Endometrial microvascular endothelial cells (primary cell): Measurements from ENCODE around the genes INSYN2A and TCERG1L.

- RAMPAGE, long total RNA: no peak
Measured at GRCh38 chr10:127195772-127196632, at the start of gene INSYN2A. Gene INSYN2A, minus strand, starts transcription at chr10:127196591.

DNA sequence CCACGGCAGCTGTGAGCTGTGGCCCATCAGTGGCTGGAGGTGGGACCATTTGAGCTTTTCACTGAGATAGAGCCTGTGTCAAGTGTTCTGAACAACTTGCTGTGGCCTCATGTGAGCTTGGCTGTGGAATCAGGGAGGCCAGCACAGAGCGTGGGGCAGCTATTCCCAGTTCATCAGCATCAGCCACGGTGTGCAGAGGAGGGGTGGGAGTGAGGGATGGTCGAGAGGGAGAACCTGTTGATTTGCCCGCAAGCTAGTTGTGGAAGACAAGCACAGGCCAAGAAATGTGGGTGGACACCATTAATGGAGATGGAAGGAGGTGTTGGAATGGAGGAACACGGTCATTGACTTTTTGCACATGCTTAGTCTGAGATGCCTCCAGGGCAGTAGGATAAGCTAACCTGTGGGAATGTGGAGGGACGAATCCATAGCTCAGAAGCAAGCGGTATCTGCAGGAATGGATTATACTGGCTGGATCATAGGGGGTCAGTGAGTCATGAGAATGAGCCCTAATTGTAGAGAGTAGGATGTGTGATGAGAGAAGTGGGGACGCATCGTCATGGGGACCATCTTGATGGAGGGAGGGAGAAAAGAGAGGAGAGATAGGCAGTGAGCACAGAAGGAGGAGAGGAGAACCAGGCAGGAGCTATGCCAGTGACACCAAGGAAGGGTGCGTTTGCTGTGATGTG, 100.6 kb upstream of the INSYN2A start:
- RAMPAGE, long total RNA: no peak

- RAMPAGE, long total RNA: no peak
Measured at GRCh38 chr10:127392669-127393167, 156.4 kb upstream of the NPS start.

DNA sequence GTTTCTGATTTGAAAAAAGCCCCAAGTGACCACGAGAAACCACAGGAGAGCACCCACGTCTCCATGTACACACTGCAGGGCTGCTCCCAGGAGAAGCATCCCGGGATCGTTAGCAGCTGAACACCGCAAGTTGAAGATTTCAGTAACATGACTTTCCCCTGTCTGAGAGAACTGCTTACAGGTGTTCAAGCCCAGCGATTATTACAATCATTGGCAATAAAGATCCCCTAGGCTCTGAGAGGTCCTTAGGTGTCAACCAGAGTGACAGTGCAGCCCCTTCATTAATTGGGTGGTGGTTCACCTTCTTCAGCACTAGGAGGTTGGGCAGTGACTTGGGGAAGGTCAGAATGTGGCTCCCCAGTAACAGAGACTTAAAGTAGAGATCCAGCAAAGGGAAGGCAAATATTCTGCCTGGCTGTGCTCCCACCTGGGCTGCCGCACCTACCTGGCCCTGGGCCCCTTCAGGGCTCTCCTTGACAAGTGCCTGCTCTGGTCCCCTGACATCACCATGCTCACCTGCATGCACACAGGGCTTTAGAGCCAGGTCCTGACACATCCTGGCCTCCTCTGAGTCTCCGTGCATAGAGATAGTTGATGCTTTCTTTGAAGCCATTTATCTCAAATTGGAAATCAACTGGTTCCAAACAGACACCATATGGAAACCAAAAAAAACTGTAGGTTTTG, 1.9 kb downstream of the CLRN3 start:
- RAMPAGE, long total RNA: no peak

GRCh38 chr10:127948721-127949302, 41.9 kb downstream of the PTPRE start:
- RAMPAGE, long total RNA: no peak

GRCh38 chr10:128018135-128018710, 108.0 kb downstream of the MKI67 start:
- RAMPAGE, long total RNA: no peak

DNA sequence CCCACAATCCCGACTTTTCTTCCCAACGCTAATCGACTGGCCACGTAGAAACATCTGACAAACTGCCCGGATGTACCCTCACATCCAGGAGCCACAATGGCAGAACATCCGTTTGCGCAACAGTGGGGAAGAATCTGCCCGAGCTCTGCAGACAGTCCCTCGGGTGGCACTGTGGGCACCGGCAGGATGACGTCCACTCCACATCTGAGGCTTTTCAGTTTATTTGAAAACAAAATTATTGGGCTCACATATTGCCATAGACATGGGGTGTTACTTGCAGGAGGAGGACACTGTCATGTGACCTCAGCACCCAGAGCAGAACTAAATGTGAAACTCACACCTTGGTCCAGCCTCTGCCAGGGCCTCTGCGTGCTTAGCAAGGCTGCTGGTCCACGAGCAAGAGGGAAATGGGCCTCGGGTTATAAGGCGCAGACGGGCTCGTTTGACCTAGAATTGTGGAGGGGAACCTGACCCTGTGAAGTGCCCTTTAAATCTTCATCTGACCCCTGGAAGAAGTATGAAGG, 84.0 kb downstream of the MKI67 start:
- RAMPAGE, long total RNA: no peak

DNA sequence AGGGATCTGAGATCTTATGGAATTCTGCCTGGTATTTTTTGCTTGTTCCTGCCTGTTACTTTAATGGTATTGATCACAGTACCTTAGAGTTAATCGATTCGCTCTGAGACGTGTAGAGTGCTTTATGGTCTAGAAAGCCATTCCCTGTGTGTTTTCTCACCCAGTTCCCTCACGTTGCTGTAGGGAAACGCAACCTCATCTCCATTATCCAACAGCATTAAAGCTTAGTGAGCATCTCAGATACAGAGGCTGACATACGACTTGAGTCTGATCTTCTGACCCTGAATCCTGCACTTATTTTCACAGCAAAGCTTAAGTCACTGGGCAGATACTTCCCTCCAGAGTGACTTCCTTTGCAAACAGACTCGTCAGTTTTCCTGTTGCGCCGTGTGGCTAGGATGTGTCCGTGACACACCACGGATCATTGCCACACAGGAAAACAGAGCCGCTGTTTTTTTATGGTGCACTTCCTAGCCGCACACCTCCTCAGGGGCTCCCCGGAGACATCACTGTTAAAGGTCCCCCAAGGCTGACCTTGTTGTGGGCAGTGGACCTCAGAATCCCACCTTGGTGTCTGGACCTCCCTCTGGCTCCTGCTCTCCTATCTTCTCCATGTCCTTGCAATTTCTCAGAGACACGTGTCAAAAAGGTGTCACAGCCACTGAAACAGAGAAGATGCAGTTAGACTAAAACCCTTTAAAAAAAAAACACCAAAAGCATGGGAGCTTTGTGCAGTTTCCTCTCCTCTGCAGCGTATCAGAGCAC, 94.9 kb upstream of the MKI67 start:
- RAMPAGE, long total RNA: no peak

- RAMPAGE, long total RNA: no peak
Measured at GRCh38 chr10:128728873-128729298, 602.7 kb upstream of the MKI67 start.

- RAMPAGE, long total RNA: no peak
Measured at GRCh38 chr10:128765643-128766051, 639.4 kb upstream of the MKI67 start.

DNA sequence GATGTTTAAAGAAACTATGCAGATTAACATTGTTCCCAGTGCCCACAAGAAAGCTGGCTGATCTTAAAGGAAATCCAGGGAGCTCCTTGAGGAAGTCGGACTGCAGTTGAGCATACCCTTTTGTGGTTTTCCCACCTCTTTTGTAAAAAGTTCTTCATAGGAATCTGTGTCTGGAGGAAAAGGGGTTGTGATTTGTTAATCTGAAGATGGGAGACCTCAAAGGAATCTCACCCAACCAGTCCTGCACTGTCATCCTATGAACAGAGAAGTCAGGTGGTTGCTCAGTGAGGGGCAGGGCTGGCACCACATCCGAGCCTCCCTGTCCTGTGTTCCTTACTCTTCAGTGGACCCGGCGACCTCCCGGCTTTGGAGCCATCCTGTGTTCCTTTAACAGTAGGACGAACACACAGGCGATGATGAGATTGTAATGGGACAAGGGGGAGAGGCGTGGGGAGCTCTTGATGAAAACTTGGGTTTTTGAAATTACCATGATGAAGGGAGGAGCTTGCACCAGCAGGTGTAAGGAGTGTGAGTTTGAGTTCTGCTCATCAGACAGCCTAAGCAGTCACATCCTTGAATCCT, 2.8 kb upstream of the MGMT start:
- RAMPAGE, long total RNA: no peak

- RAMPAGE, long total RNA: no peak
Measured at GRCh38 chr10:129958572-129959251, 5.4 kb downstream of the EBF3 start.

DNA sequence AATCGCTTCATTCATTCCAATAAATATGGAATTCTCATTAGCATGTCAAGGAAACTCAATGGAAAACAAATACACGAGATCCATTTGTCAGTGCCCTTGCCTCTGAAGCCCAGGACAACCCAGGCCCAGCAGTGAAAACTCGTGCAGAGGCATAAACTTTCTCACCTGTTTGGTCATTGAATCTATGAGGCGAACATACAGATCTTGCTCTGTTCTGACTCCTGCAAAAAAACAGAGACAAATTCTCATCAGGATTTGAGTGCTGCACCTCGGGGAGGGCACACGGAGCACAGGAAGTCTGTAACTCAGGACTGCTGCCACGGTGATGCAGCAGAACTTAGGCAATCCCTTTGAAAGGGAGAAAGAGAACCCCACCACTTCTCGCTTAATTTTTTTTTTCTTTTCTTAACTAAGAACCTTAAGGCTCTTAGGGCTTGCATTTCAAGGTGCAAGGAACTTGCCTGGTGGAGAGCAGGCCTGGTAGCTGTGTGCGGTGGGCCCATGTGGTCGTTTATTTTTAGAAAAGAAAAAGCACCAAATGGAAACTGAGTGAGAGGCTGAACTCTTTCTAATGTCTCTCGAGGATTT, 2.0 kb downstream of the EBF3 start:
- RAMPAGE, long total RNA: no peak

DNA sequence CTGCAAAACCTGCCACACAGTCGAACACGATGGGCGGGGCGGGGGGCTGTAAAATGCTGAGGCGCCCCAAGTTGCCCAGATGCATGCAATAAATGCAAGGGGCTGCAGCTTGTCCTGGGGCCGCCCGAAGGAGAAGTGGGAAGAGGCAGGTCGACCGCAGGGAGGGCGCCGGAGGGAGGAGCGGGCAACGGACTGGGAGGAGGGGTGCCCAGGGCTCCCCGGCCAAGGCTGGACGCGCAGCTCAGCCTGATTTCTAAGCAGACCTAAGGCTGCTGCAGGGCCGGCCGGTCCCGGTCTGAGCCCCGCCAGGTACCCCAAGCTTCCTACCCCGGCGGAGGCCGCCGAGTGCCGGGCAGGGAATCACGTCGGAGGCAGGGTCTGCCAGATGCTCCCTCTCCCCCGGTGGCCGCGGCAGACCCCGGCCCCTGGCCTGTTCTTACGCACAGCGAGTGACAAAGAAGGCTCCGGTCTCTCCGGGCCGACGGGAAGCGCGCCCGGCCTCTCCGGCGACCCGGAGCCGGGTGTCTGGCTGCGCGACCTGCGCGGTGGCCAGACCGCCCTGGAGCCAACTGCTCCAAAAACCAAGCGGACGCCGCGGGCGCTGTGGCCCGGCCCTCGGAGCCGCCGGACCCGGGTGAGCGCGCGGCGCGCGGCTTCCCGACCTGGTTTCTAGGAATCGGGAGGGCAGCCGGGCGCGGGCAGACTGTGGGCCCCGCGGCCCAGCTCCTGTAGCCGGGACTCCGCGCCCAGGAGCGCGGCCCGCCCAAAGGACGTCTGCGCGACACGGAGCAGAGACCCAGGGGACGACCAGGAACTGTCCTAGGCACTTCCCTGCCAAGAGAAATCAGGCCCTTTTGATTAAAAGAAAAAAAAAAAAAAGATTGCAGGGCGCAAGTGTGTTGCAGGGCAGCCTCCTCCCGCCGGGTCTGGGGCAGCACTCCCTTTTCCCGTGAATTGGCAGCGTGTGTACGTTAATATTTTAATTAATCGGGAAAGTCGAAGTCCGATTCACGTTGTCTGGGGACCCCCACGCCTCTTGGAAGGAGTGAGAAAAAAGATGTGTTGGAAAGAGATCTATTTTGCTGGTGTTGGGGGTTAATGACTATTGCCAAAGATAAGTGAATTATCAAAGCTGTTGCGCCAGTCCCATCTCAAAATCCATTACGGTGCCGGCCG, 949 bp upstream of the EBF3 start:
- RAMPAGE, long total RNA: no peak

DNA sequence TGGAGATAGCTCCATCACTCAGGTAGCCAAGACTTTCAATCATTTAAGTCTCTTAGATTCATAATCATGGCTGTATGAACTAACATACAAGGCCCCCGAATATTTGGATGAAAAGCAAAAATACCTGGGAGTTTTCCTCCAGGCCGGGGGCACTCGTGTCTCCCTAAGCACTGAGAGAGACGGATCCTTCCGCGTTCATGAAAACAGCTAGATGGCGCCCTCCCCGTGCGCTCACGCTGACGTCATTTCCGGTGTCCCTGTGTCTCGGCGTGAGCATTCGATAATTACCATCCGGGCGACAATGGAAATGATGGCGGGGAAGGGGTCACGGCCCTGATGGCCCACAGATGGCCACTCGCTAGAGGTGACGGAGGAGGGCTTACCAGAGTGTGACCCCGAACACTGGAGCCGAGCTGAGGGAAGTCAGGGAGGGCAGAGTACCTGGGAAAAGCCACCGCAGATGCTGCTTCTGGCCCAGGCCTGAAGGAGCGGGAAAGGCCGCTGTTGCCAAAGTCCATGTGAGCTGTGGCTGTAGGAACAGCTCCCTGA, 223.0 kb downstream of the TCERG1L start:
- RAMPAGE, long total RNA: no peak

DNA sequence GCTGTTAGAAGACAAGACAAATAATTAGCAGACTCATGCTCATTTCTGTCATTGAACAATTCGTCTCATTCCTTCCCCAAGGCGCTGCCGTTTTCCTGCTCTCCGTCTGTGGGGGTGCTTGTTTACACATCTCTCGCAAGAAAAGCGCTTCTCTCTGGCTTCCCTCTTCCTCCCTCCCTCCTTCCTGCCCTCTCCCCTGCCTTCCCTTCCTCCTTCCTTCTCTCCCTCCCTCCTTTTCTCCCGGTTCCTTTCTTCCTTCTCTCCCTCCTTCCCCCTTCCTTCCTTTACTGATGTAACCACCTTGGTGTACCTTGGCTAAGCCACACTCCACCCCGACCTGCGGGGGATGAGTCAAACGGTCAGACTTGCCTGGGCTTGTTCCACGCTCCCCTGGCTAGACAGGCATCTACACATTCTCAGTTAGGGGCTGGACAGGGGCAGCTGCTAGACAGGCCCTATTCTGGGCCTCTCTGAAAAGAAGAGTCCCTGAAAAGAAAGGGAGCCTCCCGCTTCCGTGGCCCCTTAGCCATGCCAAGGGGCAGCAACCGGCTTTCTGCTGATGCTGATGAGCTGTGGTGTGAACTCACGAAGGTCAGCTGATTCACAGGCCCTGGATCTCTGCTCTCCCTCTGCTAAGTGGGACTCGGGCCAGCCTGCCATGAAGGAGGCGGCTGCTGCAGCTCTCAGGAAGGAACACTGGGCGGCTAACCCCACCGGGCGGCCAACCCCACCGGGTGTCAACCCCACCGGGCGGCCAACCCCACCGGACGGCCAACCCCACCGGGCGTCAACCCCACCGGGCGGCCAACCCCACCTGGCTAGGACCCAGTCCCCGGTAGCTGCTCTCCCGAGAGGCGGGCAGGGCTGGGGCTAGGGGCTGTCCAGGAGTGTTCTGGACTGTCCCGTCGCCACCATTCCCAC, 216.8 kb downstream of the TCERG1L start:
- RAMPAGE, long total RNA: no peak

DNA sequence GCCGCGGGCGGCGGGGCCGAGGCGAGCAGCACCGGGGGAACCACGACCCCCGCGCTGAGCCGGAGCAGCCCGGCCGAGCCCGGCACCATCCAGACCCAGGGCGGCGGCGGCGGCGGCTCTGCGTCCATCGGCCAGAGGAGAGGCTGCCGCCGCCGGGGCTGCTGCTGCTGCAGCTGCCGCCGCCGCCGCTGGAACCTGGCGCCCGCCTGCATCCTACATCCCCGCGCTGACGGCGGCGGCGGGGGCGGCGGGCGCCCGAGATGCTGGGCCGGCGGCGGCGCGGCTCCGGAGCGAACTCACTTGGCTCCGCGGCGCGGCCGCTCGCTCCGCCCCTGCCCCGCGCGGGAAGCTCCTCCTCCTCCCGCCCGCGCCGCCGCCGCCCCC, at the start of gene TCERG1L:
Gene TCERG1L (minus strand): TSS at position 298 of the 384 bp plus-strand sequence.
- RAMPAGE, long total RNA: no peak

DNA sequence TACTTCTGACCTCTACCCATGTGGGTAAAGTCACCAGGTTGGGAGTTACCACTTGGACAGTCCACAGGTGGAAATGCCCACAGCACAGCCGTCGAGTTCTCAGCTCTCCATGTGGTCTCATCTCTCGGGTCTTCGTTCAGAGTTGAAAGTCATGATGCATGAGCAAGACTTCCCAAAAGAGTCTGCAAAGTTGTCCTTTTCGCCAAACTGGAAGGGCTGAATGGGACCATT, 79.1 kb upstream of the PPP2R2D start:
- RAMPAGE, long total RNA: no peak

DNA sequence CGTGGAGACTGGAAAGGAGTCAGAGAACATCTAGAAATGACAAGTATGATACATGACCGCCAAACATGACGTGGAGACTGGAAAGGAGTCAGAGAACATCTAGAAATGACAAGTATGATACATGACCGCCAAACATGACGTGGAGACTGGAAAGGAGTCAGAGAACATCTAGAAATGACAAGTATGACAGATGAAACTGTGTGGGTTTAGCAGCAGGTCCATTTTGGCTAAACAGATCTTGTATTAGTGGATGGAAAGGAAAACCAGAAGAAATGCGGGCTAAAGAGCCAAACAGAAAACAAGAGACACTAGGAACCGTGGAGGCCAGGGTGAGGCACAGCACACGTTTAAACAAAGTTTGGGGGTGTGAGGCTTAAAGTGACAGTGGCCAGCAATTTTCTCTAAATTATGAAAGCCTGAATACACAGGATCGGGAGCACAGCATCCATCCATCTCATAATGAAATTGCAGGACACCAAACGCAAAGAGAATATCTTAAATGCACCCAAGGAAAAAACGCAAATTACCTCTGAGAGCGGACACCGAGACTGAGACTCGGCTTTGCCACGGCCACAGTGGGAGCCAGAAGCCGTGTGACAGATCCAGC, 31.7 kb downstream of the BNIP3 start:
- RAMPAGE, long total RNA: no peak

DNA sequence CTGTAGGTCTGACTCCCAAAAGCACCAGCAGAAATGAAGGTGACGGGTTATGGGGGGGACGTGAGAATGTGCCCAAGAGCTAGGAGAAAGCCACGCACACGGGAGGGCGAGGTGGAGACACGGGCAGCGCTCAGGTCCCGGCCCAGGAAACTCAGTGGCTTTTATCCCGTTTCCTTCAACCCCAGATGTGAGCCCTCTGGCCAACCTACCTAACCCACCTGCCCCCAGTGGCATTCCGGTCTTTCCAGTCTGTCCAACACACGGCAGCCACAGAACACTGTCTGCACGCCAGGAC, 12.3 kb downstream of the BNIP3 start:
- RAMPAGE, long total RNA: no peak